Measurements from ENCODE around the genes EFCAB7 and PGM1.

DNA sequence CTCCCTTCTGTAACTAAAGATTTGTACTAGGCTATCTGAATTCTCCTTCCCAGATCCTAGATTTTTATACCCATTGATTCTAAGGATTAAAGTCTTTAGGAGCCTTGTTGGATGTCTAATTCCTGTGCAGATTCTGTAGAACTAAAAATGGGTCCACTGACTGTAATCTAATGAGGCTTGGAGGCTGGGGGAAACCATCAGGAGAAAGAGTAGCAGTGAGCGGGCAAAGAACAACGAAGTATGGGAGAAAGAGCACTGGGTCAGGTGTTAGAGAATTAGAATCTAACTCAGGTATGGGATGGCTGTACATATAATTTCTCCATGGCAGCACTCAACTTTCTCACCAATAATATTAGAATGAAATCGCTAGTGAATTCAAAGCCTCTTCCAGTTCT lies 74.3 kb upstream of the C1orf87 start:
- RRBS: no CpG with 5 or more reads among the region's 3 CpGs

GRCh38 chr1:60639702-60640400 lies 442.5 kb upstream of the NFIA start:
- RRBS: no CpG with 5 or more reads among the region's 30 CpGs

DNA sequence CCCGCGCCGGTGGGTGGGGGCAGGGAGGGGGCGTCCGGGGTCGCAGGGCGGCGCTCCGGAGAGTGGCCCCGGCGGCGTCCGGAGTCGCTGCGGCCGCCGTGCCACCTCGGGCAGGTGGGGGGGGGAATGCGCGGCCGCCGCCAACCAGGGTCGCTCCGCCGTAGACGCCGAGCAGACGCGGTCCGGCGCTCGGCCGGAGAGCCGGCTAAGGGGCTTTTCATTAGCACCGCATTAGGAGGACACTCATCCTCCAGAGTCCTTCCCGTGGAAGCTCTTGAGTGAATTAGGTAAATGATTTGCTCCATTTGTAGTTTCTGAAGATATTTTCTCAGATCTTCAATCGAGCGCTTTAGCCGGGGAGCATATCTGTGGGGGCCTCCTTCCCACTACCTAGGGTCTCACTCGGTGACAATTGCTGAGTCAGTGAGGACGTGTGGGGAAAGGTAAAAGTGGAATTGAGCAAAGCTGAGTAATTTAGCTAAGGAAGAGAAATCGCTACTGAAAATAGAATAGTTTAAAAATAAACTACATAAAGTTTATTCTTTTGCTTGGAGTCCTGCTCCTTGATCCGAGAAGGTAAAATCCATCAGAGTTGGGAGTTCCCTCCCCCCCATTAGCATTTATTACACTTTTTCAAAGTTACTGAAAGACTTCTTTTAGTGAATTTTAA lies 31.3 kb upstream of the NFIA start:
- RRBS: 1% methylated on average over 14 of the region's 43 CpGs

- RRBS: 3% methylated on average over 7 of the region's 49 CpGs
Measured at GRCh38 chr1:61076650-61077618, 5.4 kb upstream of the NFIA start.

GRCh38 chr1:61084019-61084367 lies 1.6 kb downstream of the NFIA start:
- RRBS: 4% methylated on average over 2 of the region's 7 CpGs

DNA sequence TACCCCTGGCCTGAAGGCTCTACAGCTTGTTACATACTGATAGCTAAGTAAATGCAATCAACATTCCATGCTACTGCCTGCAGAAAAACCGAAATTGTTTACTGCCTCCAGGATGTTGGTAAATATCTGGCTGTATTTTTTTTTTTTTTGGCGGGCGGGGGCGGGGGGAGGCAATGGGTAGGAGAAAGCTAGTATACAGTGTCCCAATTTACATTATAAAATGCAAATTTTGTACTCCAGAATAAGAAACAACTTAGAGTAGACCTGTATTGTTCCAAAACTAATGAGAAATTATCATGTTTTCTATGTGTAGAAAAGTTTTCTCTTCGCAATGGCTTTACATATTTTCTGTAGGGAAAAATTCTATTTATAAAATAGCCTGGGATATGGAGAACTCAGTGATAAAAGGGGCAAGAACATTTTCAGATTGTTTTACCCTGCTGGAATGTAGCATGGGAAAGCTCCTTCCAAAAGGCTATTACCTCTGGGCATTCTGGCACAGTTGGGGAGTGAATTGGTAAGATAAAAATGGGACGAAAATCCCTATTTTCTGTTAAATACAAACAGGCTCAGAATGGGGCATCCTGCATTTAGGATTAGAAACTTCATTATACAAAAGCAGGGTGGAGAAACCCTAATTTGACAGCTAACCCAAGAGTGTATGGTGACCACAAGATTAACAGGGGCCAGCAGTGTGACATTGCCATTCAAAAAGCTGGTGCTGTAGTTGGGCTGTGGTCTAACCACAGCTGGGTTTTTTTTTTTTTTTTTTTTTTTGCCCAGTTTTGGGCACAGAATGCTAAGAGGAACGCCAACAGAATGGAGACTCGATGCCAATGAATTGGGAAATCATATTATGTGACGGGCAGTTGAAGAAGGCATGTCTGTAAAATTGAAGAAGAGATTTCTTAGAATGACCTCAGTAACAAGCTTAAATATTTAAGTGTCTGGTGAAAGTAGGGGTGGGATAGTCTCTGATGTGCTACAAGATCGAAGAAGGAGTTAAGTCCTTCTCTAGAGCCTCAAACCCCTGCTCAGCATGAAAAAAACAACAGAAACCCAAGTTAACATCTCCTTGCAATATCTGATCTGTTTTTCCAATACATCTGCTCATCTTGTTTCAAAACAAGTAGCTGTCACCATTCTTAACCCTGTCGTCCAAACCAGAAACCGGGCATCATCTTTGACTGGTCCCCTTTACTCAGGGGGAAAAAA lies 58.3 kb downstream of the NFIA start:
- RRBS: no CpG with 5 or more reads among the region's 12 CpGs

GRCh38 chr1:61184523-61184899 lies 102.2 kb downstream of the NFIA start:
- RRBS: no CpG with 5 or more reads among the region's 5 CpGs

DNA sequence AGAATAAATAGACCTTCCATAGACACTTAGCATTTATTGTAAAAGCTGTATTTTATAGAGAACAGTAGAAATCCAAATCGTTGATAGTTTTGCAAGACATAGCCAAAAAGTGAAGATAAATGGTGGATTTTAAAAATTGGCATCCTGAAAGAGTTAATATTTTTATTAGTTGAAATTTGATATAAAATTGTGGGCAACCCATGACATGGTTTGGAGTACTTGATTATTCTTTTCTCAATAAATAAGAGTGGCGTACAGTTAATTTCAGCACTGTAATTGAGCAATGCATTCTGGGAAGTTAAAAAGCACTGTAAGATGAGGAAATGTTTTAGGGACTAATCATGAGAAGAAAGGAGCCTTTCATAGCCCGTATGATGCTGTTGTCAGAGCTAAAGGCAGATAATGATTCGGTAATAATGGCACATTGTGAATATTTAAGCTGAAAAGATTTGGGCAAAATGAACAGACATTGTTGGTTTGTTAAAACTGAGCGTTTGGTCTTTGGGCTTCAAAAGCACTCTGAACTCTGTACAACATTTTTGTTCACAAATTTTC lies 139.2 kb downstream of the NFIA start:
- RRBS: no CpG with 5 or more reads among the region's 5 CpGs

DNA sequence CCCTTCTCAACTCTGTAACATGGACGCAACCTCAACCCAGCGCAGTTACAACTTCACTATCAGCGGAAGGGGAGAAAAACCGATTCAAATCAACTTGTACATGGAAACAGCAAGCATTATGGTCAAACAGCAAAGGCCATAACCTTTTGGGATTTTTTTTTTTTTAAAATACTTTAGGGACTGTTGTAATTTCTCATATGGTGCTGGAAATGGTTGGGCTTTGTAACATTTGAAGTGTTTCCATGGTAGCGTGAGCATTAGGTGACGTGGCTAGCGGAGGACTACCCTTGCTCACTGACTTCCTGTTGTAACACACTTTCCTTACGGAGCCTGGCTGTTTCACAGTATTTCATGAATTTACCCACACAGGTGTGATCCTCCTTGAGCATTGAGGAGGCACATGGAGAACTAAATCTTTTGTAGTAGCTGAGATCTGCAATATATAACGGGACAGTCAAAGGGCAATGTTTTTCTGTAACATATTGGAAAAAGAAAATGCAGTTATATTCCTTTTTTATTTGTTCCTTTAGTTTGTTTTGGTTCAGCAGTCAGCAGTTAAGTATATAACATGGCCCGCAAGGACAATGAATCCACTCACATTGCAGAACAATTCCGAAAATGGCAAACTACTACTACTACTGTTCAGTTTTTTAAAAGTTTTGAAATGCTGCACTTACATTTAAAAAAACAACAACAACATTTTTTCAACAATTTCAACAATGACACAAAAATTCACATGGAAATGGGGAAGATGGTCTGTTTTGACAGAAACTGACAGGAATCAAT lies 269.4 kb downstream of the TM2D1 start:
- RRBS: no CpG with 5 or more reads among the region's 11 CpGs

GRCh38 chr1:61516270-61516535 lies 208.7 kb downstream of the TM2D1 start:
- RRBS: no CpG with 5 or more reads among the region's 4 CpGs

GRCh38 chr1:61636814-61637239 lies 88.1 kb downstream of the TM2D1 start:
- RRBS: no CpG with 5 or more reads among the region's 4 CpGs

- RRBS: no CpG with 5 or more reads among the region's 10 CpGs
Measured at GRCh38 chr1:61951549-61952856, 209.7 kb downstream of the PATJ start.

DNA sequence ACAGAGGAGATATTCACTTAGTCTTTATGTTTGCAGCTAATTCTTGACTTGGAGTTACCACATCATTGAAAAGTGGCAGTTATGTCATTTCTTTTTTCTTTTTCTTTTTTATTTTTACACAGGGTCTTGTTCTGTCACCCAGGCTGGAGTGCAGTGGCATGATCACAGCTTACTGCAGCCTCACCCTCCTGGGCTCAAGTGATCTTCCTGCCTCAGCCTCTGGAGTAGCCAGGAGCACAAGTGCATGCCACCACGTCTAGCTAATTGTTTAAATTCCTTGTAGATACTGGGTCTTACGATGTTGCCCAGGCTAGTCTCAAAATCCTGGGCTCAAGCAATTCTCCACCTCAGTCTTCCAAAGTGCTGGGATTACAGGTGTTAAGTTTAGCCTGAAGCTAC lies 52.1 kb upstream of the KANK4 start:
- RRBS: no CpG with 5 or more reads among the region's 2 CpGs

GRCh38 chr1:62511036-62511801 lies 74.4 kb downstream of the USP1 start:
- RRBS: no CpG with 5 or more reads among the region's 2 CpGs

DNA sequence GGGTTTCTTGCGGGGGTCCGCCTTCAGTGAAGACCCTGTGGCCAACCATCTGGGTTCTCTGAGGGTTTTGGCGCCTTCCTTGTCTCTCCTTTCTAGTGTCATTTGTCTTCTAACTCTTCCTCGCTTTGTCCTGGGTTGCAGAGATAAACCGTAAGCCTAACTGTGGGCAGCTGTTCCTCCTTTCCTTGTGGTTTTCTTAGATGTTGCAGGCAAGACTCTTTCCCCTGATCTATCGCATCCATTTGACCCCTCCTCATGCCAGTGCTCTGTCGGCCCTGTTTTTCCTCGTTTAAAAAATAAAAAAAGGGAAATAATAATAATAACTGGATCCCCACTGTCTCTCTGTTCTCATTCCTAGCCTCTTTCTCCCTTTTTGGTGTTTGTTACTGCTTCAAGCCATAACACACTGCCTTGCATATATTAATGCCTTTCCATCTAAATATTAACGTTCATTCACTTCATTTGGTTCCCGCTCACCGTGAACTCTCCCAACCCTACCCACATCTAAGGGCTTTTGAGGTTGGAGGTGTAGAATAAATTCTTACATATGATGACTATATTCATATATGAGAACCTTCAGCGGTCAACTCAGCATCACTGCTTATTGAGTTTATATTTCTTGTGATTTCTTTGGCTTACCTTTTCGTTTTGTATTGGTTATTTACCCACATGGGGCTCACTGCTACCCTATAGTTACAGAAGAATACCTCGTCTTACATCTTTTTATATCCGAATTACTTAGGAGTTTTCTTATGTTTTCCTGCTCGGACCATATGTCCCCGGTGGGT lies 606 bp downstream of the ATG4C start:
- RRBS: no CpG with 5 or more reads among the region's 17 CpGs

GRCh38 chr1:63319593-63320118 lies 2.7 kb upstream of the FOXD3 start:
- RRBS: 84% methylated on average over 14 of the region's 49 CpGs

DNA sequence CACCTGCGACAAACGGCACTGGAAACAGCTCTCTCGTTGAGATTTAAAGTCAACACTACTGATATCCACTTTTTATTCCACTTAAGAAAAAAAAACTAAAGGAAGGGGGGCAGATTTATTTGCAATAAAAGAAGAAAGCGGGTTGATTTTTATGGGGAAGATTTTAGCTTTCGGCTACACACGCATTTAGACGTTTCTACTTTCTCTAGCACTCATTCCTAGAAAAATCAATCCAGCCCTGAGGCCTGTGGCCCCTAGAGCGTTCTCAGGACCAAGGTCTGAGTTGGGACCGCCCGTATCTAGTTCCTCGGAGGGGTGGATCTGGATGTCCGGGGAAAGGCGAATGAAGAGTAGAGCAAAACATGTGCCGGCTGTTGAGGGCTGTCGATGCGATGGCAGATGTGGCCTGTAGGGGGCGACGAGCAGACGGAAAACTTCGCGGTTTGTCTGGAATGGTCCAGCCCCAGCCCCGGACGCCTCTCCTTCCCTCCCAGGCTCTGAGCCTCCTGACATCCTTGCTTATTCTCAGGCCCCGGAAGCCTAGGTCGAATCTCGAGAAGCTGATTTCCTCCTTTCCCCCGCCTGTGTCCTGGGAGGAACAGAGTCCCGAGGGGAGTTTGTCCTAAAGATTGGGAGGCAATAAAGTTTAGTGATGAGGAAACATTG lies 5.1 kb downstream of the FOXD3 start:
- RRBS: 3% methylated on average over 10 of the region's 28 CpGs

DNA sequence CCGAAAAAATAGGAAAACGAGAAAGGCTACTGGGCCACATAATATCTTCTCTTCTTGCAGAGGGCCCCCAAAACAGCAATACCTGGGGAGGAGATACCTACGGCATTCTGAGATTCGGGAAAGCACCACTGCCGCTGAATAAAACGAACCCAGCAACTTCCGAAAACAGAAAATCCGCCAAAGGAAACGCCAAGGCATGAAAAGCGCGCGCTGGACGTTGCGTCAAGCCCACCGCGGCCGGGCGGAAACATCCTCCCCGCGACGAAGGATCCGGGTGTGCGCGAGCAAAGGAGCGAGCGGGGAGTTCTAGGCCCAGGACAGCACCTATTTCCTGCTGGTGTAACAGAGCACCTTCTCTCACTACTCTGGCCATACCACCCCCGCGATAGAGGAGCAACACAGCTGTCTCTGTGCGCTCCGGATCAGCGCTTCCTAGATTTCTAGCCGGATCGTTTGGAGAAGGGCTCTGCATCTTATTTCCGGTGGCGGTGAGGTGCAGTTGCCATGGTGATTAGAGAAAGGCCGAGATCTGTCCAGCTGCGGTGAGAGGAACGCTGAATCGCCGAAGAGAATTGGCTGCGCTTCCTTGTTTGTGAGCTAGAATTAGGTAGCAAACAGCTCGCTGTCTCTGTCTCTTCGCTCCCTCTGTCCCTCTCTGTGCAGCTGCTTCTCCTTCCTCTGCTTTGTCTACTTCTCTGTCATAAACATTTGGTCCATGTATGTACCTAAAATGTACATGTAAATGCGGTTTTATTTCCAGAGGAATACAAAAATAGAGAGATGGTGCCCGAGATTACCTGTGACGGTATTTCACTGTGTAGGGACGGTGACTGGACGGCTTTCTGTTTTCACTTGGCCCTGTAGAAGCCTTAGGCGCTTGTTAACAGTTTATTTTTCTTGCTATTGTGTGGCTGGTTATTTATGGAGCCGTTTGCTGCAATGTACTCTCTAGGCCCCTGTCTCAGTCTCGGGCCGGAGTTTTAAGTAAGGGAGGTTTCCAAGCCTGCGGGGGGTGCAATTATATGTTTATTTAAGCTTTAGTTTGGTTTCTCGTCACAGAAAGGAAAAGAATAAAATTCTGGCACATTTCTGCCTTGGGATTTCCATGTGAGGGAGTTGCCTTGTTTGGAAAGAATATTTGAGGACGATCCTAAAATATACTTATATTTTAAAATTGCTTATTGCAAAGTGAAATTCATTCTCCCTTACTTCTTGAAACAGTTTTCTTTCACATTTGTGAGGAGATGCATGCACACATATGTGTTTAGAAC lies at the start of gene EFCAB7:
Gene EFCAB7, plus strand, starts transcription at position 498 of the 1,271 bp plus-strand sequence.
- RRBS: no CpG with 5 or more reads among the region's 55 CpGs

- RRBS: no CpG with 5 or more reads among the region's 3 CpGs
Measured at GRCh38 chr1:63547460-63548435, 24.4 kb downstream of the EFCAB7 start.

DNA sequence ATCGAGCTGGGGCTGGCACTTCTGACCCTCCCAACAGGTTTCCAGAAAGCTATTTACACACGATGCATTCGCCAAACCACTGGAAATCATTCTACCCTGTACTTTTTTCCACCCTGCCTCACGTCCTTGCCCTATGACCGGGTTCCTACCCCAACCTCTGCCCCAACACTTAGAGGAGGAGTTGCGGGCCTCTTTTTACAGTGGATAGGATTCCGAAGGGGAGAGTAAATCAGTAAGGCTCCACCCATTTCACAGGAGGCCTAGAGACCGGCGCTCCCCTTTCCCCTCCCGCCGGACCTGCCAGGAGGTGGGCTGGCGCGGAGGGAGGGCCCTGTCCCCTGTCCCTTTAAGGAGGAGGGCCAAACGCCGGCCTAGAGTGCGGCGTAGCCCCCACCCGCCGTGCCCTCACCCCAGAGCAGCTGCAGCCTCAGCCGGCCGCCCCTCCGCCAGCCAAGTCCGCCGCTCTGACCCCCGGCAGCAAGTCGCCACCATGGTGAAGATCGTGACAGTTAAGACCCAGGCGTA lies at the start of gene PGM1:
Gene PGM1, plus strand, starts transcription at position 413 of the 525 bp plus-strand sequence.
- RRBS: 2% methylated on average over 19 of the region's 28 CpGs

Data from T47D (cell line).